Paraaortic lymph node (tissue), 1 donor: ENCODE data around the gene IQSEC3.

GRCh38 chr12:66358-67252 is at the start of gene IQSEC3:
IQSEC3 (plus strand) TSS chr12:66767.
- PRO-cap, result no peak

GRCh38 chr12:179270-180203 is 34.4 kb downstream of the SLC6A12 start:
- PRO-cap, result unidirectional peak, minus-strand start at chr12:179495; unidirectional peak, minus-strand start at chr12:179544

- PRO-cap, result no peak
Observed at GRCh38 chr12:212209-212519, 1.8 kb downstream of the SLC6A12 start.

DNA sequence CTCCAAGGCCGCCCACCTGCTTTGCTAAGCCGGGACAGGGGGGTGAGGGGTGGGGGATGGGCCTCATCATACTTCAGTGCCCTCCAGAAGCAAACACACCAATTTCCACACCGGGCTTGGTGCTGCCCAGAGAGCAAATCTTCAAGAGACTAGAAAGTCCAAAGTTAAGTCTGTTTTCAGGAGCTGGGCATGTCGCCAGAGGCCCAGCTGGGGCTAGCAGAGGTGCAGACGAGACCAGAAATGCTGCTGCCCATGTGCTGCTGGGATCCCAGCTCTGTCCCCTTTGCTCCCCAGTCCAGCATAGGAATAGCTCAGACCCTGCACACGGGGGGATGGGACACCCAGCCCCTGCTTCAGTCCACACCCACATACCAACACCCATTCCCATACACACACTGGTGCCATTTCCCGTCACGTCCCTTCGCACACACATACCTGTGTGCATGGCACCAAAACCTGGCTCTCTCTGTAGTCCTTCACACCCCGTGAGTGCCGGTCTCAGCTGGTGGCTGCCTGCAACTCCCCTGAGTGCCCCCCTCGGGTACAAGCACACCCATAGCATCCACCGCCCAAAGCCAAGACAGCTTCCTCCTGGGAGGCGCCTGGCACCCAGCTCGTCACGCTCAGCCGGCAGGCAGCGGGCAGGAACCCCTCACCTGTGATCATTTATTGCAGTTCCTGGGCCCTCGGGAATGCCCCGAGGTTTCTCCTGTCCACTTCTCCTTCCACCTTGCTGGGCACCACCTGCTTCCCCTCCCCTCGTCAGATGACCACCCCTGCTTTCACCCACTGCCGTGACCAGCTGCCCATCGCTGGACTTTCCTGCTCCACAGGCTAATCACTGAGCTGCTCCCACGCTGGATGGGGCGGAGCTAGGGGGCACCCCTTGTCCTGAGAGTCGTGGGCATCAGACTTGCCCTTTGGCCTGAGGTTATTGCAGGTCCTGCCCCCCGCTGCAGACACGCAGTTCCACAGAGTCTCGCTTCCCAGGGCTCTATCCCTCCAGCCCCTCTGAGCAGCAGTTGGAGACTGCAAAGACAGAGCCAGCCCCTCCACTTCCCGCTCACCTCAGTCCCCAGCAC is 761 bp downstream of the SLC6A12 start:
- PRO-cap, result no peak

DNA sequence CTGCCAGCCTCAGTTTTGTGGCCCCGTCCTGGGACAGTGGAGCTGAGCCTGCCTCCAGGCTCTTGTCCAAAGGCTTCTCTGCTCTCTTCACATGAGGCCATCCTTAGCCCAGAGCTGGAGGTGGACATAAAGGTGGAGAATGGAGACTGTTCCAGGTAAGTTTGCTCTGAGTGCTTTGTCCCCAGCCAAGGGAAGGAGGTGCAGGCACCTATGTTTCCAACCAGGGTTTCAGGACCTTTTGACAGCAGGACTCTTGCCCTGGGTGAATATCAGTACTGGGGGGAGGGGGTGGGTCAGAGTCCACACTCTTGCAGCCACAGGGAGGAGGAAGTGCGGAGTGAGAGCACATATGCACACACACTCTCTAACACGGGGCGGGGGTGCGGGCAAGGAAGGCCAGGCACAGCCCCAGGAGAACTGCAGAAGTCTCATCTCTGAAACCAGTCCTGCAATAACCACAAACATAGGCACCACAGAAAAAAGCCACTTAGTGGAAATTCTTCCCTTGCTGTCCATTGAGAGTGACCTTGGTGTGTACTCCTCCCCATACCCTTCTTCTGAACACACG is 23.5 kb upstream of the SLC6A12 start:
- PRO-cap, result no peak

DNA sequence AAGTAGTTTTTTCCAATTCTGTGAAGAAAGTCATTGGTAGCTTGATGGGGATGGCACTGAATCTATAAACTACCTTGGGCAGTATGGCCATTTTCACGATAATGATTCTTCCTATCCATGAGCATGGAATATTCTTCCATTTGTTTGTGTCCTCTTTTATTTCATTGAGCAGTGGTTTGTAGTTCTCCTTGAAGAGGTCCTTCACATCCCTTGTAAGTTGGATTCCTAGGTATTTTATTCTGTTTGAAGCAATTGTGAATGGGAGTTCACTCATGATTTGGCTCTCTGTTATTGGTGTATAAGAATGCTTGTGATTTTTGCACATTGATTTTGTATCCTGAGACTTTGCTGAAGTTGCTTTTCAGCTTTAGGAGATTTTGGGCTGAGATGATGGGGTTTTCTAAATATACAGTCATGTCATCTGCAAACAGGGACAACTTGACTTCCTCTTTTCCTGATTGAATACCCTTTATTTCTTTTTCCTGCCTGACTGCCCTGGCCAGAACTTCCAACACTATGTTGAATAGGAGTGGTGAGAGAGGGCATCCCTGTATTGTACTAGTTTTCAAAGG is 16.9 kb downstream of the KDM5A start:
- PRO-cap, result no peak

- PRO-cap, result no peak
Observed at GRCh38 chr12:373564-374318, 15.4 kb downstream of the KDM5A start.

GRCh38 chr12:388007-389150 is 741 bp downstream of the KDM5A start:
- PRO-cap, result unidirectional peak, plus-strand start at chr12:388702

DNA sequence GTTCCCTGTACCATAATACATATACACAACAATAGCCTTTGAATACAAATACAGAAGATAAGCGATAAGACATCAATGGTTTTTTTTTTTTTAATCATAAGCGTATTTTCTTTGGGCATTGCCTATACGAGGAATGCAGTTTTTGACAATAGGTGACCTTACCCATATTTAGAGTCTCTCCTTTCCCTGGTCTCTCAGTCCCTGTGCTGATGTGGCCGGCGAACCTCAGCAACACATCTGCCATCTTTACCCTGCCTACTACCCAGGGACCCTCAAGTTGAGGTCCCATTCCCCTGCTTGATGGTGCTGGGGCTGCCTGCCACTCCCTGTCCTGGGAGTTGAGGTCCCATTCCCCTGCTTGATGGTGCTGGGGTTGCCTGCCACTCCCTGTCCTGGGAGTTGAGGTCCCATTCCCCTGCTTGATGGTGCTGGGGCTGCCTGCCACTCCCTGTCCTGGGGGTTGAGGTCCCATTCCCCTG is 5.7 kb downstream of the B4GALNT3 start:
- PRO-cap, result no peak

- PRO-cap, result no peak
Observed at GRCh38 chr12:561214-561771, 101.6 kb downstream of the B4GALNT3 start.

DNA sequence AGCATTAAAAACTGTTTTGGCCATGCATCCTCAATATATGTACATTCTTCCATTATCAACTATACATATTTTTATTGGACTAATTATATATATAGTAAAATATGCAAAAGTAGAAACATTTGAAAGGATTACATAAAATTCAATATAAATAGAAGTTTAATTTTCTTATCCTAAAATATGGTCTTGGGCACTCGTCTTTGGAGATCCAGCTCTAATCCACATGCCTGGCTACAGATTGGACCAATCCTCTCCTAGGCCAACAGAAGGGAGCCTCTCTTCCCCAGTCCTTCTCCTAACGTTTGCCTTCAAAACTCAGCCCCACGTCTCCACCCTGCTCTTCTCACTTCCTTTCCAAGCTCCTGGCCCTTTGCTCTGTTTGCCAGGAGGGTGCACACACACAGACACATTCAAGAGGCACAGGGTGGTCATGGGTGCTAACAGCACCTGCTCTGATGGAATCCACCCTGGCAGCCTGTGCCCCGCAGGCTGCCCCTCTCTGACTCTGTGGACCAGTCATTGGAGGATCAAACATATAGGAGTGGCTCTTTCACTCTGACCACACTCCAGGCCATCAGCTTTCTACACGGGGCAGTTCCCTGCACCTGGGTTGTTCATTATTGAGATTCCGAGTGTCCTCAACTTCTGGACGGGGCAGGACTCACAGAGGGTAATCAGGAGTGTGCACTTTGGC is 95.0 kb downstream of the NINJ2 start:
- PRO-cap, result no peak

GRCh38 chr12:663733-664130 is 487 bp upstream of the NINJ2 start:
- PRO-cap, result no peak

DNA sequence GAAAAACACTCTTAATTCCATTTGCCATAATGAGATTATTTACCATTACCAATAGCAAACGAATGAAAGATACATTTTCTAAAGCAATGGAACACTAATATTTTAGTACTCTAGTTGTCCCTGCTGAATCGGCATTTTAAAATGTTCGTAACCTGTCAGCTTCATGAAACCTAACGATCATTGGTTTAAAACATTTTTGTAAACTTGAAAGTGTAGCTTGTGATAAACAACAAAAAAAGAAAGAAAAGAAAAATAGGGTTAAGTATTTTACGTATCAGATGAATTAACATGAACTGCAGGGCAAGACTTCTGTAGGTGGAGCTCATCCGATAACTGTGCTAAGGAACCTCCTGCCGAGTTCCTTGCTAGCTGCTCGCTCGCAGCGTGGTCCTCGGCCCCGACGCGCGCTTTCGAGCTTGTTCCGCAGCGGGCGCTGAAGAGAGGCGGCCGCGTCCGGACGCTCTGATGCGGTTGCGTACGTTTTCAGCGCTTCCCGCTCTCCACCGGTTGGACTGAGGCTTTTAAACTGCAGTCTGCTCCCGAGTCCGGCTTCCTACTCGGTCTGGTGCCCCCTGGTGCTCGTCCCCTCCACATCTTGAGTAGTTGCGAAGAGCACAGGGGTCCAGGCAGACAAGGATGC is 1.4 kb upstream of the WNK1 start:
- PRO-cap, result bidirectional peak, plus-strand start at position 419 of the sequence, minus-strand start at position 412 of the sequence; bidirectional peak, plus-strand start at position 551 of the sequence, minus-strand start at position 495 of the sequence

GRCh38 chr12:752217-752513 is 214 bp upstream of the WNK1 start:
- PRO-cap, result bidirectional peak, plus-strand start at chr12:752603, minus-strand start at chr12:752325

DNA sequence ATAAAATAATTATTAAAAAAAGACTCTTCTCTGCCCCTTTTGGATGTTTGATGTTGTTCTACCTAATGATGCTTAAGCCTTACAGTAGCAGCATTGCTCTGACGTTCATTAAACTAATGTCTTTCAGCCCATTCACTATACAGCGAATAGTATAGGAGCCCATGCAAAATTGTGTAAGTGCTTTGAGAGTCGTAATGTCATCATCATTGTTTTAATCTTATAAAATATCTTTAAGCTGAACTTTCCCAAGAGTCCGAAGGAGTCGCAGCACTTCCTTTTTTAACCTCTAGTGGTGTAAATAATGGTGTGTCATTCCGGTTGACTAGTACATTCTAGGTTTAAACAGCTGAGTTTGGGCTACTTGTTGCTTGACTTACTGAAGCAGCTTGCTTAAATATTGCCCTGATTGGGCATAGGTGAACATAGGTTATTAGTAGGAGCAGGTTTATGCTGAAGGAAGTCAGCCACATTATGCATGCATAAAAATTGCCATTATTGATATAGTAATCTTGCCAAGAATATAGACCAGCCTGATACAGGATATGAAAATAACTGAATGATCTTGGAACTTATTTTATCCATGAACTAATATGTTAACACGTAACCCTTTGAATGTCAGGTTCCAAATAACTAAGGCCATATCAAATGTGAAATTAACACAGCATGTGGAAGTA is 2.6 kb downstream of the WNK1 start:
- PRO-cap, result no peak

DNA sequence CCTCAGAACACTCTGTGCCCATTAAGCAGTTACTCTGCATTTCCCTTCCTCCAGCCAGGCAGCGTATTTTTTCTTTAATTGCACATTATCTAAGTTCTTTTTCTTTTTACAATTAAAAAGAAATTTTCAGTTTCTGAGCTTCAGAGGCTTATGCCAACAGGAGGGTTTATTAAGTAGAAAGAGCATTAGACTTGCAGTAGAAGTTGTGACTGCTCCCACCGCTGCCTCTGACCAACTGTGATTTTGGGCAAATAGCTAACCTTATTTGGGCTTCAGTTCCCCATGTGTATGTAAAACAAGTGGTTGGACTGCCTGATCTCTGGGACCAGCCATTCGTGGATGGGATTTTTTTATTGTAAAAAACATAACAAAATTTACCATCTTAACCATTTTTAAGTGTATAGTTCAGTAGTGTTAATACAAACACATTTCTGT is 65.8 kb downstream of the WNK1 start:
- PRO-cap, result no peak

DNA sequence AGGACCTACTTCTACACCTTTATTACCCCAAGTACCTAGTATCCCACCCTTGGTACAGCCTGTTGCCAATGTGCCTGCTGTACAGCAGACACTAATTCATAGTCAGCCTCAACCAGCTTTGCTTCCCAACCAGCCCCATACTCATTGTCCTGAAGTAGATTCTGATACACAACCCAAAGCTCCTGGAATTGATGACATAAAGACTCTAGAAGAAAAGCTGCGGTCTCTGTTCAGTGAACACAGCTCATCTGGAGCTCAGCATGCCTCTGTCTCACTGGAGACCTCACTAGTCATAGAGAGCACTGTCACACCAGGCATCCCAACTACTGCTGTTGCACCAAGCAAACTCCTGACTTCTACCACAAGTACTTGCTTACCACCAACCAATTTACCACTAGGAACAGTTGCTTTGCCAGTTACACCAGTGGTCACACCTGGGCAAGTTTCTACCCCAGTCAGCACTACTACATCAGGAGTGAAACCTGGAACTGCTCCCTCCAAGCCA is 63.9 kb downstream of the RAD52 start:
- PRO-cap, result no peak

- PRO-cap, result no peak
Observed at GRCh38 chr12:1141577-1141851, 150.5 kb downstream of the ERC1 start.

DNA sequence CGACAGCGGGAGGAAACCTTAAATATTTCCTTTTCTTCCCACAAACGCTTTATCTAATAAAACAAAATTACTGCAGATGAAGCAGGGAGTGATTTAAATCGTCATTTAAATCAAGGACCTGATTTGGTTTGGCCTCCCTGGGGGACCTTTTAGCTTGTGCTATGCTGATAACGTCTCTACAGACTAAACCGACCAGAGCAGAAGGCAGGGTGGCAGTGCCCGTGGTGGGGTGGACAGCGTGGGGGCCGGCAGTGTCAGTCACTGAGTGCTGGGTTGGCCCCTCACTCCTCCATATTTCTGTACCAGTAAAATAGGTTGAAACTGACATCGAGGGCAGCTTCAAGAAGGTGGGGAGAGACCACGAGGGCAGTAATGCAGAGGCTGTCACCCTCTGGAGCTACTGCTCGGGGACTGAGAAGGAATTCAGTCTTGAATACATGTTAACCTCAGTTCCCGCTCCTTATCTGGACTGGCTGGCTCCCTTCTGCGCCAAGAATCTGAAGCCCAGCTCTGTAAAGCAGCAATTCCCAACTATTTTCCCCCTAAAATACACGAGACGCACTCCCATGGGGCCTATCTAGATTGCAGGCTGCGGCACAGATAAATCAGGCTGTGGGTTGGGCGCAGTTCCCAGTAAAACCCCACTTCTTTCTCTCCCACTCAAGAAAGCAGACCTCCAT is 18.2 kb downstream of the FBXL14 start:
- PRO-cap, result no peak

DNA sequence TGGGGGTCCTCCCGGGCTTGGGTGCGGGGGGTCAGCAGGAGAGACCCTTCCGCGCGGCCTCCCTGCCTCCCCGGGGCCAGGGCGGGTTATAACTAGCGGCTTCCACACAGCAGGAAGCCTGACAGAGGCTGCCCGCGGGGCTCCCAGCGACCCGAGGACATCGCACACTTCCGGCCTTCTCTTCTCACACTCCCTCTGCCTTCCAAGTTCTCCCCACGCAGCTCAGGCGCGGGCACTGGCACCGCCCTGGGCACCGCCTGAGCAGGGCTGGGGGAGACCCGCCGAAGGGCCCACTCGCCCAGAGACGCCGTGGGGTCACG is 23.6 kb upstream of the LRTM2 start:
- PRO-cap, result unidirectional peak, minus-strand start at position 162 of the sequence